Jejunum (tissue), 1 donor: ENCODE data around the gene DIABLO.

GRCh38 chr12:122225517-122226702 is at the start of gene DIABLO:
Gene DIABLO, minus strand, starts transcription at chr12:122226052.
- PRO-cap = bidirectional peak, plus-strand start at chr12:122226247, minus-strand start at chr12:122226052; unidirectional peak, plus-strand start at chr12:122226459; unidirectional peak, plus-strand start at chr12:122226497

GRCh38 chr12:122327425-122328631 is 61.5 kb upstream of the VPS33A start:
- PRO-cap = no peak

DNA sequence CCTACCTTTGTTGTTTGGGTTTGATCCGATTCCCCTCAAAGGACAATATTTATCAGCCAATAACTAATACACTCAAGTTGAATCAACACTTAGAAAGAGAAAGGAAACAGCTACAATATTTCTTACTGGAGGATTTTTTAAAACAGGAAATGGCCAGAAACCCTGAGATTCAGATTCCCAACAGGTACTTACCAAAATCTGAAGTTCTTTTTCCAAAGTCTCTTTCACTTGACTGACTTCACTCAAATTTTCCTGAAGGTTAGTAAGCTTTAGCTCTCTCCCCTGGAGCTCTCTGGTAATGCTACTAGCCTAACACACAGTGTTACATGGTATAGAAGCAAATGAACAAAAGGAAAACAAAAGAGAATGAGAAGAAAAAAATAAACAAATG is 70.1 kb upstream of the VPS33A start:
- PRO-cap = no peak

- PRO-cap = no peak
Observed at GRCh38 chr12:122489120-122489783, 11.5 kb downstream of the ZCCHC8 start.

GRCh38 chr12:122862729-122863944 is 27.9 kb downstream of the HIP1R start:
- PRO-cap = bidirectional peak, plus-strand start at chr12:122863419, minus-strand start at chr12:122863154

- PRO-cap = no peak
Observed at GRCh38 chr12:122868571-122869348, 27.2 kb downstream of the VPS37B start.

DNA sequence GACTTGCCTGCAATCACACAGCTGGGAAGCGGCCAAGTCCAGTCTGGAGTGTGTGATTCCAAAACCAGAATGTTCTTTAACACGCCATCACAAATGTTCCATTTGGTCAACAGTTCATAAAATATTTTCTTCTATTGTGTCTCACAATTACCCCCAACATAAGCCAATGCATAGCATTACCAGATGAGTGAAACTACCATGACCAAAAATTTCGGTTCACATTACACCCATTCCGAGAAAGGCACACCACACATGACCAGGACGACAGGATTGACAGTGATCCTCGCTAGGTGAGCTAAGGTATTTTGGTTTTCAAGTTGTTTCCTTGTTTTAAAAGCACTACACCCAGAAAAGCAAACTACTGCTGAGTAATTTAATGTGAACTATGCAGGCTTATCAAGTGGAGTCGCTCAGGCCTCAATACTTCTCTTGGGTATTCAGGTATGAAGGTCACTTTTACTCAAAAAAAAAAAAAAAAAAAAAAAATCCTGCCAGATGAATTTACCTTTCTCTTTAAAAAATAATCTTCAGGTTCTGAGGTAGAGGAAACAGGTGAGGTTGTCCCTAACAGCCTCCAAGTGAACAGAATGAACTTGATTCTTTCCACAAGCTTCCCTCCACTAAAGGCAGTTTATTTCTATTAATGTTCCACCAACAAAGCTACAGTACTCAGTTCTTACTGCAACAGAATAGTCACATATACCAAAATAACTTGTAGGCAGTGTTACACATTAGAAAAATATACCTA is 2.4 kb downstream of the VPS37B start:
- PRO-cap = bidirectional peak, plus-strand start at position 530 of the sequence, minus-strand start at position 272 of the sequence

DNA sequence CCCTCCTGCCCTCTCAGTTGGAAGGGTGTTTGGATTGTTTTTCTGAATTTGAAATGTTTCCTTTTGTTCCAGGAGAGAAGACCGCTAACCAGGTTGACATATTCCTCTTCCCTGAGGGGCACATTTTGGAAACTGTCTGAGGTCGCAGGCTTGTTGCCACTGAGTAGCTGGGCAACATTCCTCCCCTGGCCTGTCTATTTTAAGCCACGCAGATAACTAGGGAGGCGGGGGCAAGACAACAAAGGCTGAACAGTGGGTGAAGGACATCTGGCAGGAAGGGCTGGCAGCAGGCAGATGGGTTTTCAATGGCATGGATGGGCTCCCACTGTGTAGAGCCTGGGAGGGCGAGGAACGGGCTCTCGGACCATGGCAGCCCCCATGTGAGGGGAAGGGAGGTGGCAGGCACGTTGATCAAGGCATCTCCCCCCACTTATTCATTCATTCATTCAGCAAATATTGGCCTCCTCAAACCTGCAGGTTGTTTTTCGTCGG is 14.0 kb upstream of the VPS37B start:
- PRO-cap = no peak

- PRO-cap = no peak
Observed at GRCh38 chr12:122943099-122943631, 23.1 kb downstream of the ABCB9 start.

DNA sequence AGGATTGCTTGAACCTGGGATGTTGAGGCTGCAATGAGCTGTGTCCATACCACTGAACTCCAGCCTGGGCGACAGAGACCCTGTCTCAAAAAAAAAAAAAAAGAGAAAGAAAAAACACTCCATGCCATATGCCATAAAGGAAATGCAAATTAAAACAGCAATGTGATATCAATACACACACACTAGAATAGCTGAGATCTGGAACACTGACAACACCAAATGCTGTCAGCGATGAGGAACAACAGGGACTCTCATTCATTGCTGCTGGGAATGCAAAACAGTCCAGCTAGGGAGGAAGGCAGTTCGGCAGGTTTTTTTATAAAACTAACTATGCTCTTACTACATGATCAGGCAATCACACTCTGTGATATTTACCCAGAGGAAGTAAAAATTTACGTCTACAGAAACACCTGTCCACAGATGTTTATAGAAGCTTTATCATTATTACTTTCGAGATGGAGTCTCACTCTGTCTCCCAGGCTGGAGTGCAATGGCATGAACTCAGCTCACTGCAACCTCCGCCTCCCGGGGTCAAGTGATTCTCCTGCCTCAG is 3.5 kb upstream of the ABCB9 start:
- PRO-cap = no peak

DNA sequence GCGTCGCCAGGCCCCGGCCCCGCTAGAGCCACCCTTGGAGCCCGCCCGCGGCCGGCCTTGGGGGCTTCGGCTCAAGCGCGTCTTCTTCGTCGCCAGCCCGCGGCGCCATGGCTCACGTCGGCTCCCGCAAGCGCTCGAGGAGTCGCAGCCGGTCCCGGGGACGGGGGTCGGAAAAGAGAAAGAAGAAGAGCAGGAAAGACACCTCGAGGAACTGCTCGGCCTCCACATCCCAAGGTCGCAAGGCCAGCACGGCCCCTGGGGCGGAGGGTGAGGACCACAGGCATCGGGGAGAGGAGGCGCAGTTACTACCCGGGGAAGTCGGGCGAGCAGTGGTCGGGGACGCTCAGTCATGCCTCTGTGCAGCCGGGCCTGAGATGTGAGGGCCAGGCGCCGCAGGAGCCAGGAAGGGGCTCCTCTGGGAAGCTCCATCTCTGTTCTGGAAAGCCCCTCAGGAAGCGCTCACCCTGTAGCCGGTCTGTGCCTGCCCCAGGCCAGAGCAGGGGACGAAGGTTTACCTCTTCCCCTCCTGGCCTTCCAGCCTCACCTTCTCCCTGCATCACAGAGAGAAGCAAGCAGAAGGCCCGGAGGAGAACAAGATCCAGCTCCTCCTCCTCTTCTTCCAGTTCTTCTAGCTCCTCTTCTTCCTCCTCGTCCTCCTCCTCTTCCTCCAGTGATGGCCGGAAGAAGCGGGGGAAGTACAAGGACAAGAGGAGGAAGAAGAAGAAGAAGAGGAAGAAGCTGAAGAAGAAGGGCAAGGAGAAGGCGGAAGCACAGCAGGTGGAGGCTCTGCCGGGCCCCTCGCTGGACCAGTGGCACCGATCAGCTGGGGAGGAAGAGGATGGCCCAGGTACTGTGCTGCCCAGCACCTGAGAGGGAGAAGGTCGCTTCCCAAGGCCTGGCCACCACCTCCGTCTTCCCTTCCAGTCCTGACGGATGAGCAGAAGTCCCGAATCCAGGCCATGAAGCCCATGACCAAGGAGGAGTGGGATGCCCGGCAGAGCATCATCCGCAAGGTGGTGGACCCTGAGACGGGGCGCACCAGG is 873 bp downstream of the ARL6IP4 start:
- PRO-cap = bidirectional peak, plus-strand start at position 305 of the sequence, minus-strand start at position 109 of the sequence

DNA sequence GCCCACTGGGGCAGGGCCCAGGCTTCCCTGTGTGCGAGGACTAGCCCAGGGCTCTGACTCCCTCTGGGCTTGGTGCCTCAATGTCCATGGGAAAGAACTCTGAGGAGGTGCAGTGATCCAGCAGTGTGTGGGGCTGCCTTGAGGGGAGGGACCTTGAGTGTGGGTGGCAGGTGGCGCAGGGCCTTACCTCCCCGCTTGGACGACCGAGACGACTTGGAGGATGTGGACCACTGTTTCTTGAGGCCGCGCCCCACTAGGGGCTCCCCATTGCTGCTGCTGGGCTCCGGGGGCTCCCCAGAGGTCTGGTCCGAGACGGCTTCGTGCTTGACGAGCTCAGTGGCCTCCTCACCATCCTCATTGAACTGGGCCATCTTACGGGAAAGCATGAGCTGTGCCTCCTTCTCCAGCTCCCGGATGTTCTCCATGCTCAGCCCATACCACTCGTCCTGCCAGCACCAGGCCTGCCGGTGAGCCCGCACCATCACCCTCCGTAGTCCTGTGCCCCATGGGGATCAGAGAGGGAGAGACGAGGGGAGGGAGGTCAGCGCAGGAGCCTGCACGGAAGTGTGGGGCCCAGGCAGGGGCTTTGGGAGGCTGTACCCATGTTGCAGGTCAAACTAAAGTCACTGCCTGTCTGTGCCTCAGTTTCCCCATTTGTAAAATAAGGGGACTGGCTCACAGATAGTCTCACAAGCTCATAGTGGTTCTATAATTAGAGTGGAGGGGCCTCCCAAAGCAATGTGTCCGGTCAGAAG is 24.7 kb downstream of the ARL6IP4 start:
- PRO-cap = no peak

DNA sequence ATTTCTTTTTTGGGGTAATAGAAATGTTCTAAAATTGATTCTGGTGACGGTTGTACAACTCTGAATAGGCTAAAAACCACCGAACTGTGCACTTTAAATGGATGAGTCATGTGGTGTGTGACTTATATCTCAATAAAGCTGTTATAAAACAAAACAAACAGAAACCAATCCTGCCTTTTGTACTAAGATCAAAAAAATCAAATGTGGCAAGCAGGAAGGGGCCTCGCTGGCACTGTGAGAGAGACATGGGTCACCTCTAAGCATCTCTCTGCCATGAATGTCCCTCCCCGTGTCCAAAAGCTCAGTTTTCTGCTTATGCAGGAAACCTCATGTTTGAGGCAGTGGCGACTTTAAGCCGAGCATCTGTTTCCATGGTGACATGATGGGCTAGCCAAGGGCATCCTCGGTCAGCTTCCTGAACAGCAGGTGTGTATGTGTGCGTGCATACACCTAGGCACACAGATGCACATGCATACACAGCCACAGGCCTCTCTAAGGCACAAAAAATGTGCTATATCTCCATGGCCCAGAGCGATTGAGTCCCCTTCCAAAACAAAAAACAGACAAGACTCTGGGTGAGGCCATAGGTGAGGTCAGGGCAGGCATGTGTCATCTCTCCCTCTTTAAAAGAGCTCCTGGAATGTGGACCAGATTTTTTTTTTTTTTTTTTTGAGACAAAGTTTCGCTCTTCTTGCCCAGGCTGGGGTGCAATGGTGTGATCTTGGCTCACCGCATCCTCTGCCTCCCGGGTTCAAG is 44.5 kb downstream of the ARL6IP4 start:
- PRO-cap = no peak

DNA sequence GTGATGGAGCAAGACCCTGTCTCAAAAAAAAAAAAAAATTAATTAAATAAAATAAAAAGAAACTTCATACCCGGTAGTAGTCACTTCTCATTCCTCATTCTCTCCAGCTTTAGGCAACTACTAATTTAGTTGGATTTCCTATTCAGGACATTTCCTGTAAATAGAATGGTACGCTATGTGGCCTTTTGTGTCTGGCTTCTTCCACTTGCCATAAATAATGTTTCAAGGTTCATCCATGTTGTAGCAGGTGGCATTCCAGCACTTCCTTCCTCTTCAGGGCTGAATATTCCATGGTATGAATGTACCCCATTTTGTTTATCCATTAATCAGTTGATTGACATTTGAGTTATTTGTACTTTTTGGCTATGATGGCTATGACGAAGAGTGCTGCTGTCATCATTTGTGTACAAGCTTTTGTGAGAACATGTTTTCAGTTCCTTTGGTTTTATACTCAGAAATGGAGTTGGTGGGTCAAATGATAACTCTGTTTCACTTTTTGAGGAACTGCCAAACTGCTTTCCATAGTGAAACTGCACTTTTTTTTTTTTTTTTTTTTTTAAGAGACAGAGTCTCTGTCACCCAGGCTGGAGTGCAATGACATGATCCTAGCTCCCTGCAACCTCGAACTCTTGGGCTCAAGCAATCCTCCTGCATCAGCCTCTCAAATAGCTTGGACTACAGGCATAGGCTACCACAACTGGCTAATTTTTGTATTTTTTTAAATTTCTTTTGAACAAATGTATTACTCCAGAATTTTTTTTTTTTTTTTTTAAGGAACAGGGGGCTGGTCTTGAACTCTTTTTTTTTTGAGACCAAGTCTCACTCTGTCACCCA is 6.6 kb upstream of the CDK2AP1 start:
- PRO-cap = no peak

GRCh38 chr12:123320073-123321067 is 44.3 kb downstream of the SBNO1 start:
- PRO-cap = no peak

- PRO-cap = no peak
Observed at GRCh38 chr12:123321310-123321882, 43.3 kb downstream of the SBNO1 start.

GRCh38 chr12:123327116-123328179 is 37.2 kb downstream of the SBNO1 start:
- PRO-cap = no peak

DNA sequence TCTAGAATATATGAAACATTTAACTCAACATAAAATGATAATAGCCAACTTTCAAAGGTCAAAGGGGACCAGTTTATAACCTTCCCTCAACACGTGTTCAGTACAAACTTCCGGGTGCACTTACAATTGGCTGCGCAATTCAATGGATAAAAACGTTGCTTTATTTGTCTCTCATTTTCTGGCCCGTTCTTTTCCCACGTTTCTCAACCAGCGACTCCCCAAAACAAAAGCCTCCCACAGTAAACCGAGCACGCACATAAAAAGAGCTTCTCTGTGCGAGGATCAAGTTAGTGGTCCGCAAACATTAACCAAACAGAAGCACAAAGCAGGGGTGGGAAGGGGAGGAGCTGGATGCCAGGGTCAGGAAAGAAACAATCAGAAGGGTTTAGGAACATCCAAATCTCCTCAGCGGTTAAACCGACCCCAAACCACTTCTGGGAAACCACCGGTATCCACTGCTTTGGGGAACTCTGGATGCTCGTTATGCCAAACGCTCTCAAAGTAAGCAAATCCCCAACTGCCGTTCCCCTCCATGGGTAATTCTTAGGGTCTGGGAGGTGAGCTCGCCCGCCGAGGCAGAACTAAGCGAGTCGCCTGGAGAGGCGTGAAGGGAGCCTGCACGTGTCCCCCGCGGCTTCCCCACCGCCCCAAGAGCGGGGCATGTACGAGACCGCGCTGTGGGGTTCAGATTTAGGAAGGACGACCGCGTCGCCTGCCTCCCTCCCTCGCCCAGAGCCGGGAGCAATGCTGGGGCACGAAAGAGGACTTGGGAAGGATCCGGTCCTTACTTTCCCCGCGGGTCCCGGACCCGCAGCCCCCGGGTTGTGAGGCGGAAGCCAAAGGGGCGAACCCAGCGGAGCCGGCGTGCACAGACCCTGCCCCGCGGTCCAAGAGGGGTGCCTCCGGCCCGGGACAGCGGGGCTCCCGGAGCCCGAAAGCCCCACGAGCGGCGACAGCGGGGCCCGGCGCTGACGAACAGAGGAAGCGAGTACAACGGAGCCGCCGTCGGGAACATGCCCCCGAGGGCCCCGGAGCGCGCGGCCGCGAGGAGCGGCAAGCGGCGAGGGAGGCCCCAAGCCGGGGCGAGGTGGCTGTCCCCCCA is 789 bp downstream of the SBNO1 start:
- PRO-cap = no peak

GRCh38 chr12:123387809-123388250 is 3.9 kb downstream of the KMT5A start:
- PRO-cap = no peak

DNA sequence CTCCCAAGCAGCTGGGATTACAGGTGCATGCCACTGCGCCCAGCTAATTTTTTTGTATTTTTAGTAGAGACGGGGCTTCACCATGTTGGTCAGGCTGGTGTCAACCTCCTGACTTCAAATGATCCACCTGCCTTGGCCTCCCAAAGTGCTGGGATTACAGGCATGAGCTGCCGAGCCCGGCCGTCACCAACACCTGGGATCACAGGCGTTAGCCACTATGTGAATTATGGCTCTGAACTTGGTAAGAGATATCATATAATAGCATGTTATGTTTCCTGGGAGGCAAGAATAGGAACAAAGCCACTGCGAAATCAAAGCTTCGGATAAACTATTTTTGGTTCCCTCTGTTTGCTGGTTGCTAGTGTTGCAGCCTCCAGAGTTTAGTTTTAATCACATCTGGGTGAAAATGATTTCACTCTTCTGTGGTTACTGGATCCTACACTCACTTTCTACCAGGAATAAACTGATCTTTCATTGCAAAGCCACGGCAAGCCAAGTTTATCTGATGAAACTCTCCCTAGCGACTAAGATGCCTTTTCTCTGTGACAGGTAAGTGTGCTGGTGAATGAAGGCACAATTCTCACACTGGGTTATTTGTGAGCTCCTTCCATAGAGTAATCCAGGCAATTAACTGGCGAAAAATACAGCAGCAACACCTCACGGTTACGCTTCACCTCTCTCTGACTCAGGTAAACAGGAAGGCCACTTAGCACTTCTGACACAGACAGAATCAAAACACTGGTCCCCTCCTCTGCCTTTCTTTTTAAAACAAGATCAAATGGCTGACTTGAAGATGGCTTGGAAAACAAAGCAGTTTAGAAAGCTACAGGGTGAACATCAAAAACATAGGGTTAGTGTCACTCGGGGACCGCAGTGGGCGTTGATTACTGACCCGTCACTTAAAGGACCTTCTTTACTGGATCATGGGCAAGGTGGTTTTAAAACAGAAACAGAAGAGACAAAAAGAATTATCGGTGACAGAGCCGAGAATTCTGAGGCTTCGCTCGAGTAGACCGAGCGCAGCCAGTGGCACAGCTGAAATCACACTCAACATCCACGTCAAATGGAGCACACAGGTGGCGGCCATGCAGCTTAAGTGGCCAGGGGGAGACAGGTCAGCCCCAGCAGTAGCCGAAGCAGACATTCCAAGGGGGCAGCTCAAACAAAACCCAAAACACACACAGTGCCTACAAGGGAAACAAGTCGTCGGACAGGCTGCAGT is 16.9 kb downstream of the SNRNP35 start:
- PRO-cap = no peak